Glomerular endothelial cell (primary cell): Measurements from ENCODE around the genes PHC3, SKIL and TNIK.

- RAMPAGE, long total RNA = no peak
Measured at GRCh38 chr3:169865150-169865794, 4.5 kb downstream of the LRRC31 start.

DNA sequence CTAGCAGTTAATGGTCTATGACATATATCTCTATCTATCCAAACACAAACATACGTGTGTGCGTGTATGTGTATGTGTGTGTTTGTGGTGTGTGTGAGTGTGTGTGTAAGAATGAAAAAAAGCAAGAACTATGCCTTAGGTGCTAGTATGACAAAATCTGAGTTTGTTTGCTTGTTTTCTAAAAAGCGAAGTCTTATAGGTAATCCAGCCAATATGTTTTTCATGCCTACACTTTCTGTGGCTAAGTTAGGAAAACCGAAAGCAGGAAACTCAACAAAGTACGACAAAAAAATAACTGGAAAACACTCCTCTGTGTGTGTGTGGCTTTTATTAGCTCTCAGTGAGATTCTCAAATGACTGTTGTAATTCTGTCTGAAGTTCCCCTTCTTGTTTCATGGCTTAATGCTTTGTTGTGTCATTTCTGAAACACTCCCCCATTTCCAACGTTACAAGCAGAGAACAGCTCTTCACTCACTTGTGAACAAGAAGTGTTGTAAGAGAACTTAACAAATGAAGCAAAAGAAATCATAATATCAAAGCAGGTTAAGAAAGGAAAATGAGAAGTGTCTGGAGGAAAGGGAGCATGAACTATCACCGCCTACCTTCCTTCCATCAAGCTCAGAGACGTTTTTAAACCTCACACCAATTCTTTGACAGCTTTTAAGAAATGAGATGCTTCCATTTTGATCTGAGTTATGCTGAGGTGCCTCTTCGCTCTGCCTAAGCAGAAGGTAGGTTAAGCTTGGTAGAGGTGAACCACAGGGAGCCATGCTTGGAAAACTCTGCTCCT lies 12.5 kb upstream of the SEC62 start:
- RAMPAGE, long total RNA = no peak

DNA sequence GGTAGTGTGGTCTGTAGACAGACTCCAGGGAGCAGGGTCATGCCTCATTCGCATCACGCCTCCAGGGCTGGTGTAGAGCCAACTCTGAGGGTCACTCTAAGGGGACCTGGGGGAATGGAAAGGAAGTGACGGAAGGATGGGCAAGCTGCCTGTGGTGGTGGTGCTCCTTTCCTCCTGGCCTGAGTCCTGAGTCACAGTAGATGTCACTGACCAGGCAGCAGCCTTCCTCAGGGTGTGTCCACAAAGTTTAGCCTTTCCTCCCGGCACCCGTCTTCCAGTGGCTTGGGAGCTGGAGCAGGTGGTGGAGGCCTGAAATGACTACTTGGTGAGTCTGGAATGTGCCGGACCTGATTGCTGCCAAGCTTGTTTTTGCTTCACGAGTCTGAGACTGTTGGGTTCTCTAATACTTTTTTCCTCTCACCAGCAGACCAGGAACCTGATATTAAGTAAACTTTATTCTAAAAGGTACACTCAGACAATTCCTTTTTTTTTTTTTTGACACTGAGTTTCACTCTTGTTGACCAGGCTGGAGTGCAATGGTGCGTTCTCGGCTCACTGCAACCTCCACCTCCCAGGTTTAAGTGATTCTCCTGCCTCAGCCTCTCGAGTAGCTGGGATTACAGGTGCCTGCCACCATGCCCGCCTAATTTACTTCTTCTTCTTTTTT lies 11.9 kb downstream of the GPR160 start:
- RAMPAGE, long total RNA = no peak

DNA sequence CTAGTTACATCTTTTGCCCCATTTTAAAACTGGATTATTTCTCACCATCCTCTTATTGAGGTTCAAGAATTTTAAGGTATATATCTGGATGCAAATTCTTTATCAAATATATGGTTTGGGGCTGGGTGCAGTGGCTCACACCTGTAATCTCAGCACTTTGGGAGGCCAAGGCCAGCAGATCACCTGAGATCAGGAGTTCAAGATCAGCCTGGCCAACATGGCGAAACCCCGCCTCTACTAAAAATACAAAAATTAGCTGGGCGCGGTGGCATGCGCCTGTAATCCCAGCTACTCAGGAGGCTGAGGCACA lies 13.5 kb downstream of the GPR160 start:
- RAMPAGE, long total RNA = no peak

DNA sequence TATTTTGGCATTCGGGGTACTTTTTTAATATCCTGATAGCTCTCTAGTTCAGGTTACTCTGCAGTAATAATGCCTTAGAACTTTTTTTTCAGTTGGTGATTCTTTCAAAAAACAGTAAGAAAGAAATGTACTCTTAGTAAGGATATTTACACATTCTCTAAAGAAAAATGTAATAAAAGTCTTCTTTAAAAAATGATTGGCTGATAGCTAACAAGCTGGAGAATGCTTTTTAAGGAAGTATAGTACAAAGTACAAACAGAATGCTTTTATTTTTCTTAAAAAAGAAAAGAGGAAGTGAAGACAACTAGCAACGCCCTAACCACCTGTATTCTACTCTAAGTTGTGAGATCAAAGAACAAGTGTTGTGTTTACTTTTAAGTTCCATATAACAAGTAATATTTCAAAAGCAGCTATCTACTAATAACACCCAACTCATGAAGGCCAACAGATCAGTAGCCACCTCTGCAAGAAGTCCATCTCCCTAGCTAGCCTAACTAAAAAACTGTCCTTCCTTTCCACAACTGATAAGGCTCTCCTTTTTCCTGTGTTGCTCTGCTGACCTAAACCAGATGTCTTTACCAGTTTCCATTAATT lies 27.1 kb downstream of the PHC3 start:
- RAMPAGE, long total RNA = no peak

DNA sequence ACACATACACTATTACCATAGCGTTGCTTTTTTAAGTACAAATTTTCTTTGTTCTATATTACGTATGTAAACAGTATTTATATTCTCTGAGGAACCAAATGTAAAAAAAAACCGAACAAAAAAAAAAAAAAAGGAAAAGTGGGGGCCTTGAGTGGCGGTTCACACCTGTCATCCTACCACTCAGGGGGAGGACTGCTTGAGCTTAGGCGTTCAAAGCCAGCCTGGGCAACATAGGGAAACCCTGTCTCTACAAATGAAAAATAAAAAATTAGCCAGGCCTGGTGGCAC lies 1.6 kb downstream of the PHC3 start:
- RAMPAGE, long total RNA = no peak

GRCh38 chr3:170181181-170182061 lies at the start of gene PHC3:
Gene PHC3 (minus strand): TSS chr3:170181733.
- RAMPAGE, long total RNA = start-site peak on the minus strand at chr3:170181719-170181734, 206 and 90 reads in 2 replicates

DNA sequence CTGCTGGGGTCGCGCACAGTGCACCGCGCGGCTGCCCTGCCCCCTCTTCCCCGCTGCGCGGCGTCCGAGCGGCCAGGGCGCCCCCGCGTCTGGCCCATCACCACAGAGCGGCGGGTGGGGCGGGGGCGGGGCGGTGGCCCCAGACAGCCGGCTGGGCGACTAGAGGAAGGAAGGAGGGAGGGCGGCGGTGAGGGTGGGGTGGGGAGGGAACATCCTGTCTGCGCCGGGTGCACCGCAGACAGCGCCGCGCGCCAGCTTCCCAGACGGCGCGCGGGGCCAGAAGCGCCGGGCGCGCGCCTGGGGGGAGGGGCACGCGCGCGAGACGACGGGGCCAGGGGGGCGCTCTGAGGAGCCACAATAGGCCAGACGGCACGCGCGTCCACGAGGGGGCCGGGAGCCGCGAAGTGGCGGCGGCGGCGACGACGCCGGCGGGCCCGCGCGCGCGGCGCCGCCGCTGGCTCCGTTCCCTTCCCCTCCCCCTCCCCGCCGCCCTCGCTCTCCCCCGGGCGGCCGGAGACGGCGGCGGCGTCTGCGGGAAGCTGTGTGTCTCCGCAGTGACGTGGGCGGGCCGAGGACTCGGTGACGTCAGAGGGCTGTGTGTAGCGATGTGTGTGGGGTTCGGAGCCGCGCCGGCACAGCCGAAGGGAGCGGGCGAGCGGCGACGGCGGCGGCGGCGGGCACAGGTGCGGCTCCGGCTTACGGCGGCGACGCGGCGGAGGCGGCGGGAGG lies at the start of gene SKIL:
Gene SKIL, plus strand, starts transcription at position 635 of the 729 bp plus-strand sequence.
- RAMPAGE, long total RNA = no peak

DNA sequence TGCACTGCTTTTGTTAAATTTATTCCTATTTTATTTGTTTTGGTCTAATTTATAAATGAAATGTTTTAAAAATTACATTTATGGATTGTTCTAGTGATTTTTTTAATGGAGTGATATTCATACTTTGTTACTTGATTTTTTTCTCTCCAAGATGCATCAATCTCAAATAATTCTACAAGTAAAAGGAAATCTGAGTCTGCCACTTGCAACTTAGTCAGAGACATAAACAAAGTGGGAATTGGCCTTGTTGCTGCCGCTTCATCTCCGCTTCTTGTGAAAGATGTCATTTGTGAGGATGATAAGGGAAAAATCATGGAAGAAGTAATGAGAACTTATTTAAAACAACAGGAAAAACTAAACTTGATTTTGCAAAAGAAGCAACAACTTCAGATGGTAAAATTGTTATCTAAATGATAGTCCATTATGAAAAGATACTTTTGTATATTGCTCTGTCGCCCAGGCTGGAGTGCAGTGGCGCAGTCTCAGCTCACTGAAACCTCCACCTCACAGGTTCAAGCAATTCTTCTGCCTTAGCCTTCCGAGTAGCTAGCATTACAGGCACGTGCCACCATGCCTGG lies 28.5 kb upstream of the CLDN11 start:
- RAMPAGE, long total RNA = no peak

DNA sequence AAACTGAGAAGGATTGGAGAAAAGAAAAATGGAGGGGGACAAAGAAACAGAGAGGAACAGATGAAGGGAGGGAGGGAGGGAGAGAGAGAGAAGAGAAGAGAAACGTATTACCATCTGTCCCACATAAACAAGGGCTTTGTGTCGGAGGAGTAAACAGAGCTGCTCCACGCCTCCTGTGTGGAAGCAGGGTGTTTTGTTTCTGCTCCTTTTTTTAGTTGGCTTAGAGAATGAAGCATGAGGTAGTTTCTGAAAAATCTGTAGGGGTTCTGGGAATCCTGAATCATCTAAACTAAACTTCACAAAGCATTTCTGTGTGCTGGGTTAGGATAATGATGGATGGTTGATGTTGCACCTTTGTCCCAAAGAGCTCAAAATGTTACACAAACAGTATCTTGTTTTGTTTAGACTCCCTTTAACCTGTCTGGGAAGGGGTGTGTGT lies 52.0 kb downstream of the CLDN11 start:
- RAMPAGE, long total RNA = no peak

- RAMPAGE, long total RNA = no peak
Measured at GRCh38 chr3:170778615-170779027, 91.4 kb downstream of the RPL22L1 start.

GRCh38 chr3:170866654-170866990 lies 3.4 kb downstream of the RPL22L1 start:
- RAMPAGE, long total RNA = no peak

GRCh38 chr3:170978430-170978804 lies 48.1 kb downstream of the SLC2A2 start:
- RAMPAGE, long total RNA = no peak

DNA sequence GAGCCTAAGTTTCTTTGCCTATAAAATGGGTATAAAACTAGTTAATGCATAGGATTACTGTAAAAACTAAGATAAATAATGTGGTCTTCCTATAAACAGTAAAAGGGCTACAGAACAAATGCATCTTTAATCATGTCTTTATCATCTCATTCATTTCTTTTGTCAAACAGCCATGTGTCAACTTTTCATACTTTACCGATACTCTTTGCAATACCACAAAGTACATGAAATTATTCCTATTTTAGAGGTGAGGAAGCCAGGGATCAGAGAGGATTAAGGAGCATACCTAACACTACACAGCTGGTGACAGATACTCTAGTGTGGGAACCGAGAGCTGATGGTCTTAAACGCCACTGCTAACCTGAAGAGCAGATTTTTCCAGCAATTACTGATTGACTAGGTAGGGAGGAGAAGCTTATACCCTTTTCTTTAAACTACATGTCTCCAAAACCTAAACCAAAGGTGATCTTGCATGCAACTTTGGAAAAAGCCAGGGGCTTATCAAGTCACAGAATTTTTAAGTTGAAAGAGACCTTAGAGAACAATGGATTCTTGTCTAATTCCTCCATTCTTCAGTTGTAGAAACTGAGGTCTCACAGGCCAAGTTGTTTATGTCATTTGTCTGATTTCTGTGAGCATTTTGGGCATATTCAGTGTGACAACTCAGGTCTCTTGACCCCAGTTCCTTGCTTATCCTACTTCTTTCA lies 2.3 kb downstream of the SLC2A2 start:
- RAMPAGE, long total RNA = no peak

DNA sequence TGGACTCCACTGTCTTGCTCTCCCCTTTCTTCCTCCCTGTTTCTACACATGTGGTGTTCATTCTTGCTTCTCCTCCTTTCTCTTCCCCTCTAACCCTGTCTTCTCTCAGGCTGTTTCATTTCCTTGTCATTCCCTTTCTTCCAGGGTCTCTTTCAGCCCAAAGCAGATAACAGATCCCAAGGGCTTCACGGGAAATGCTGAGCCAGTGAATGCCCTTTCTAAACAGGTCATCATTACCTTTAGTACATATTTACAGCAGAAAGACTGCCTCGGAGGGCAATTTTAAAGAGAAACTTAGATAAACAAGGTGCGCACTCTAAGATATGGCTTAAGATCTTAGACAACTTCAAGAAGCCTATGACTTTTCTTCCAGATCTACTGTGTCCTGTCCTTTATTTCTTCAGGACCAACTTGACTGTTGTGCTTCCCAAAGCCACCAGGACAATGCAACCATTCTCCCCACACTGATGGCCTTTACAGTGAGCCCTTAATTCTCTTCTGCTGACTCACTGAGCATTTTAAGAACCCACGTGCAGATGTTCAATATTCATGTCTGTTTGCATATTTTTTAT lies 103.1 kb upstream of the SLC2A2 start:
- RAMPAGE, long total RNA = no peak

DNA sequence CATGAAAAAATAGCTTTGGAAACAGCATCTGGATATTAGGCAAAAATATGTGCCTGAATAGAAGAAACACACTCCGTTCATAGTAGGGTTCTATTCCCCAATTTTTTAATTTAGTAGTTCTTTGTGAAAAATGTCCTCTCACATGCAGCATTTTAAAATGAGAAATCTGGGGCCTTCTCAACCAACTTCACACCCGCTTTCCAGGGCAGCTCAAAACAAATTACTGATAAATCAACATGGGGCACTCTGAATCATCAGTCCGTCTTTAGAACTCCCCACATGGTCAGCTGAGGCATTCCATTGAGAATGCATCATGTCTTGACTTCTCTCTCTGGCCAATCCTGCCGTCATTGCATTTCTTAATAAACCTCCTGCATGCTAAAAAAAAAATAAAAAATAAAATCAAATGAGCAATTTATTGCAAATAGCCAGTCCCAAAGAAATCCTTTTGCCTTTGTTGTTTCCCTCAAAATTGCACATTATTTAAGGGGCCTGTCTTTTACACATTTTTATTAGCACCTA lies 175.9 kb downstream of the TNIK start:
- RAMPAGE, long total RNA = no peak

- RAMPAGE, long total RNA = no peak
Measured at GRCh38 chr3:171340497-171340699, 119.8 kb downstream of the TNIK start.

DNA sequence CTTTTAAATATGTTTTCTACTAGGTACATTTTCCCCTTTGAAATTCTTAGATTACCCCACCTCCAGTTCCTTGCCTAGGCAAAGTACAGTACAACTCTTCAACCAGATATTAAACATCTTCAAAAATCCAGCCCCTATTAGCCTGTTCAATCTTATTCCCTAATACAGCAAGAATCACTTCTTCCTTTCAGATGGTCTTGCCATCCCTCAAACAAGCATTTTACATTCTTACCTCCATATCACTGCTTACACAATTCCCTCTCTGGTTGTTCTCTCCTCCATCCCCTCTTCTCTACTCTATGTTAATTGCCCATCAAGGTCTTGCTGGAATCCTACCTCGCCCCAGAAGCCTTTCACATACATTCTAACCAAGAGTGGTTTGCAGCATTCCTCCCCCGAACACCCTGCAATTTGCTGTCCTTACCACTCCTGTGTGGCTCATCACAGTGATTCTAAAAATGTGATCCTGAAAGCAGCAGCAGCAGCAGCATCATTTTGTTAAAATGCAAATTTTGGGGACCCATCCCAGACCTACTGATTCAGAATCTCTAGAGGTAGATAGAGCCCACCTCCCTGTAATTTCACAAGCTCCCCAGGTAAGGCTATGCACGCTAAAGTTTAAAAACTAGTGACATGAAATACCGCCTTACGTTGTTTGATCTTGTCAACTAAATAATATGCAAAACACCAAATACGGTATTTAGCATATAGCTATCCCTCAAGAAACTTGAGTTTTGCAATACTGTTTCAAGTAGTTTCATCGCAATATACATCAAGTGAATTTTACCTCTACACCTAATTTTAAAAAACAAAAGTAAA lies 30.5 kb downstream of the TNIK start:
- RAMPAGE, long total RNA = no peak

GRCh38 chr3:171459918-171460654 lies at the start of gene TNIK:
Gene TNIK (minus strand): TSS chr3:171460405.
- RAMPAGE, long total RNA = no peak

- RAMPAGE, long total RNA = no peak
Measured at GRCh38 chr3:171688578-171689087, 121.7 kb downstream of the PLD1 start.